Measurements from ENCODE around the gene DQX1.

DNA sequence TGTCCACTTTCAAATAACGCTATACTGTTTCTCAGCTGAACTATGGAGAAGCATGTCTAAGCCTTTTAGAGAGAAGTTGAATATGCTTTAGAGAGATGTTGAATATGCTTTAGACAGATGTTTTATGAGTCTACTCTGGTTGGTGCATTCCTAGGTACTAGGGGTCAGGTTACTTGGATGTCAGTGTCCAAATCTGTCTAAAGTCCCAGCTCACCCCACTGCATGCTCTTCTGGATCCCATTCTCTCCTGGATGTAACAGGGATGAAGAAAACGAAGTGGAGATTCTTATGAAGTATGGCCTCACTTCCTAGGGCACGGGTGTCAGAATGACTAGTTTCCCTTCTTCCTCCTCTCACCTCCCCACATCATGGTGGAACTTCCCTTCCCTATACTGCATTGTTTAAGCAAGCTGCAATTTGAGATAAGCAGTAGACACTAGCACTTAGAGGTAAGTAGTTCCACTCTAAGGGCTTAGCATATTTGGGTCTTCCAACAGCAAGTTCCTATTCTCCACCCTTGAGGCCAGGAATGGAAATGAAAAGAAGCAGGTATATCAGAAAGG is 29.8 kb downstream of the SLC4A5 start:
- PRO-cap: no peak

DNA sequence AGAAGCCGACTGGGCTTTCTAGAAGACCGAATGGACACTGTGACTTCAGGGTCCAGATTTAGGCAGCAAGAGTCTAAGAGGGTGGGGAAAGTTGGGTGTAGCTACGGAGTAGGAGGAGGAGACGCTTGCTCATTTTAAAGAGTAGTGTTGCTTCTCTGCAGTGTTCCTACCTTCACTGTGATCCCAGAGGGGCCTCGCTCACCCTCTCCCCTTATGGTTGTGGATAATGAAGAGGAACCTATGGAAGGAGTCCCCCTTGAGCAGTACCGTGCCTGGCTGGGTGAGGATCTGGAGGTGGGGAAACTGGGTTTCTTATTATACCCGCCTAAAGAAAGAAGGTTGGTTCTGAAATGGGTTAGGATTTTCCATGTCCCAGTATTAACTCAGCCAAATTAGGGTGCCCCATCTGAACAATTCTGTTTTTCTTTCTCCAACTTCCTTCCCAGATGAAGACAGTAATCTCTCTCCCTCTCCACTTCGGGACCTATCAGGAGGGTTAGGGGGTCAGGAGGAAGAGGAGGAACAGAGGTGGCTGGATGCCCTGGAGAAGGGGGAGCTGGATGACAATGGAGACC is 857 bp downstream of the INO80B start:
- PRO-cap: no peak

DNA sequence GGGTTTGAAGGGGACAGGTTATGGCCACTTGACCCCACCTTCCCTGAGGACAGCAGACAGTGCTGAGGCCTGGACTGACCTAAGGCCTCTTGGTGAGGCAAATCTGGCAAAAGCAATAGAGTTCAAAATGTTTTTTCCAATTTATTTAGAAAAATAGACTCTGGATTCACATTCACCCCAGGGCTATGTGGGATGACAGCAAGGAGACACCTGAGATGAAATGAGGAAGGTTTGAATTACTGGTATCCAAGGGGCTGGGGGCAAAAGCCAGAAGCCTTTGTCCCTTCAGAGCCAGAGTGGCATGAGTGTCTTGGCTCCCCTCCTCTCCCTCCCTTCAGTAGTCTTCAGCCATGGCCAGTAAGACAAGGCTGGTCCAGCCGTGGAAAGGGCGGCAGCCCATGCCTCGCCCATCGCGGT is 2.7 kb downstream of the WBP1 start:
- PRO-cap: no peak

DNA sequence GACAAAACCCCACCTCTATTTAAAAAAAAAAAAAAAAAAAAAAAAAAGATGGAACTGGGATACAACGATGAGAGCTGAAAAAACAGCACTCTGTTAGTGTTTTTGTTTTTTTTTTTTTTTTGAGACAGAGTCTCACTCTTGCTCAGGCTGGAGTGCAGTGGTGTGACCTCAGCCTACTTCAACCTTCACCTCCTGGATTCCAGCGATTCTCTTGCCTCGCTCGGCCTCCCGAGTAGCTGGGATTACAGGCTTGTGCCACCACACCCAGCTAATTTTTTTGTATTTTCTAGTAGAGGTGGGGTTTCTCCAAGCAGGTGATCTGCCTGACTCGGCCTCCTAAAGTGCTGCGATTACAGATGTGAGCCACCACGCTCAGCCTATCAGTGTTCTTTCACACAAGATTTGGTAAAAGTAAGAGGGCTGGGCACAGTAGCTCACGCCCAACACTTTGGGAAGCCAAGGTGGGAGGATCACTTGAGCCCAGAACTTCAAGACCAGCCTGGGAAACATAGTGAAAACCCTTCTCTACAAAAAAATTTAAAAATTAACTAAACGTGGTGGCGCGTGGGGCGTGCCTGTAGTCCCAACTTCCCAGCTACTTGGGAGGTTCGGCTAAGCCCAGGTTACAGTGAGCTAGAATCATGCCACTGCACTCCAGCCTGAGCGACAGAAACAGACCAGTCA is 1.2 kb downstream of the MRPL53 start:
- PRO-cap: no peak

DNA sequence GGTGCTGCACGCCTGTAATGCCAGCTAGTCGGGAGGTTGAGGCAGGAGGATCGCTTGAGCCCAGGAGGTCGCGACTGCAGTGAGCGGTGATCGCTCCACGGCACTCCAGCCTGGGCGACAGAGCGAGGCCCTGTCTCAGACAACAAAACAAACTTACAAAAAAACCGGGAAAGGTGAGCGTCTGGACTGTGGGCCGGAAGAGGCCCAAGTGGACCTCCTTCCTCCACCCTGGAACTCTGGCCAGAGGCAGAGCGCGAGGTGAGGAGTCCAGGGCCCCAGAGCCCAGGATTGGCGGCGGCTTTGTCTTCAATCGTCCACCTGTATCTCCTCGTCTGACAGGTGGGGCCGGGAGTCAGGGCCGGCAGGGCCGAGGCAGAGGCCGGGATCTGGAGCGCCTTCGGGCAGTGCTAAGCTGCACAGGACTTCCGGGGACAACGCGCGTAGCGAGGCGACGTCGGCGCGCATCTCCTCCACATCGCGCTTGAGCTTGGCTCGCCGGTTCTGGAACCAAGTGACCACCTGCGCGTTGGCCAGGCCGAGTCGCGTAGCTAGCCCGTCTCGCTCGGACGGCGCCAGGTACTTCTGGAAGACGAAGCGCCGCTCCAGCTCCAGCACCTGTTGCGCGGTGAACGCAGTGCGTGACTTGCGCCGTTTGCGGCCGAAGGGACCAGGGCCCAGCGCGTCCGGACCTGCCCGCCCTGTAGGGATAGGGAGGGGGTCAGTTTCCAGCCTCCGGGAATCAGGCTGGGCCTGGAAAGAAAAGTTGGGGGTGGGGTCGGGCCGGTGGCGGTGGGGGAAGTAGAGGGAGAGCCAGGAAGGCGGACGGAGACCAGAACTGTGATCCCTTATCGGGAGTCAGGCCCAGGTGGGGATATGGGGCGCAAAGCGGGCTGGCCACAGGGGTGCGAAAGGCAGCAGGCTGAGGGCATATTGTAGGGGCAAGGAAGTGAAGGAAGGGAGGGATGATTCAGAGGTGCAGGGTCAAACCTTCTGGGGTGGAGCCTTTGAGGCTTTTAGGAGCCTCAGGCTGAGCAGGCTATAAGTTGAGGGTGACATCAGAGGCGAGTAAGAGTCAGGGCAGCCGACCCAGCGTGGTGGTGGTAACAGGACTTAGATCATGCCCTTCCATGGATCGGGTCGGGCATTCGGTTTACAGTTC is 1.4 kb downstream of the LBX2 start:
- PRO-cap: no peak

DNA sequence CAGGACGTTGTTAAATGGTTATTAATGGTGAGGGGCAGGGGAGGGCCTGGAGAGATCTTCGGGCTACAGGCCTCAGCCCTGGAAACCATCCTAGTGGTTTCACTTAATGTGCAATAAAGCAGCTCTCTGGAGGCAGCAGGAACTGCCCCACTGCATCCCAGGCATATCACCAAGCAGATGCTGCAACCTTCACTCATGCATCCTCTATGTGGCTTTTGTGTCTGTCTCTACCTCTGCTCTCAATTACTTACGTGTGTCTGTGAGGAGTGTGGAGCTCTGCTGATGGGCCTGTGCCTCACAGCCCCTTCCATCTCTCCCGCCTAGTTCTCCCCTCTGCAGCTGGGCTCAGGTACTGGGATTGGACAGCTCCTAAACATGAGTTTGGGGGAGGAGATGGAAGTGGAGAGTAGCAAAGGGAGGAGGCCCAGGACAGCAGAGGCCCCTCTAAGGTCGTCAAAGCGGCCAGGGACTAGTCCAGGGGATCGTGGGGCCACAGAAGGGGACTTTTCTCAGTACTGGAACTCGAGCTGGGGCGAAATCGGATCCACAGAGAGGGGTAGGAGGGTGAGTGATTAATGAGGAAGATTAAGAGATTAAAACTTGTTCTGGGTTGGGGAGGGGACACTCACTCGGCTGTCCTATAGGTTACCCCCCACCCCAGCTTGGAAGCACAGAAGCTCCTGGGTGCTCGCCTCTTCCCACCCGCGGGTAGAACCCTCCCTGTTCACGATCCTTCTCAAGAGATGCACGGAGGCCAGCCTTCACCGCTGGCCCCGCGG is 2.0 kb upstream of the LBX2 start:
- PRO-cap: no peak

DNA sequence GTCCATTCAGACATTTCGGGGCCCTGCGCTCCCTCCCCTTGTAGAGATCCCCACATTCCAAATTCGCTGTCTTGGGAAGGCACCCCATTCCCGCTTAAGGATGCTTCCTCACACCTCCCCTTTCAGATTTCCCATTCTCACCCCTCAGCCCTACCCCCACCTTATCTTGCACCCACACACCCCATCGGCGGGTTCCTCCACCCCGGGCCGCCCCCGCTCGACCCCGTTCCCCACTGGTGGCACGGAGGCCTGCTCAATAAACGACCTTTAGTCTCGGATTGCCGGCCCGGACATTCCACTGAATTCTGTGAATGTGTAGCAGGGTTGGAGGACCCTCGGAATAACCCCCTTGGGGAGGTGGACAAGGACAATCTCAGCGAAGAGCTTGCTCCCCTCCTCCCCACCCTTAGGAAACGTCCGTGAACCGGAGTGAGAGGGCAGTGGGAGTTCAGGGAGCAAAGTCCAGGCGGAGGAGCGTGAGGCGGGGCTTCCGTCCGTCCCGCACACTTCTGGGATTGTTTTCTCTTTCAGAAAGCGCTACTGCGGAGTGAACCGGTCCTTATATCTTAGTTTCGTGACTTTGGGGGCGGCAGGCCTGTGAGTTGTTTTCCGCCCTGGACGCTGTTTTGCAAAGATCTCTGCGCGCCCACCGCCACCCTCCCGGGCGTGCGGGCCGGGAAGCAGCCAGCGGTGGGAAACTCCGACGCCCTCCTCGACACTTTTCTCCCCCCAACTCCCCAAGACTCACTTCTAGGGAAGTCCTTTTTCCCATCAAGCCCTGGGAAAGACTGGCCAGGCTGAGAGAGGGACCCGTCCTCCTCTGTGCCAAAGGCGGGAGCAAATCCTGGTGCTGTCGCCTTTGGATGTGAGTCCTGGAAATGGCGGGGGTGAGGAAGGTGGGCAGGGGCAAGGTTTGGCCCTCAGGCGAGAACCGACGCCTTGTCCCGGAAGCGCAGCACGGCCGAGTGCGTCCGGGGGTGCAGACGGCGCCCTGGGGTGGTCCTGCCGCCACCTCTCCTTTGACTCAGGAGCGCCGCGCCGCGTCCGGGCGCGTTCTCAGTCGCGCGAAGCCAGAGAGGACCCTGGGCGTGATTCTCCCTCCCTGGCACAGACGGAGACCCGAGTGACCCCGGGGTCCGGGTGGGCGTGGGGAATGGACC is 3.1 kb upstream of the LBX2 start:
- PRO-cap: no peak

GRCh38 chr2:74525983-74526772 is at the start of gene DQX1:
TSS of gene DQX1 (minus strand) at chr2:74526231.
- PRO-cap: no peak

- PRO-cap: no peak
These were observed 3.0 kb downstream of the HTRA2 start for GRCh38 chr2:74532438-74533512.

GRCh38 chr2:74554931-74555998 is 745 bp downstream of the DOK1 start:
- PRO-cap: unidirectional peak, minus-strand start at chr2:74555123

DNA sequence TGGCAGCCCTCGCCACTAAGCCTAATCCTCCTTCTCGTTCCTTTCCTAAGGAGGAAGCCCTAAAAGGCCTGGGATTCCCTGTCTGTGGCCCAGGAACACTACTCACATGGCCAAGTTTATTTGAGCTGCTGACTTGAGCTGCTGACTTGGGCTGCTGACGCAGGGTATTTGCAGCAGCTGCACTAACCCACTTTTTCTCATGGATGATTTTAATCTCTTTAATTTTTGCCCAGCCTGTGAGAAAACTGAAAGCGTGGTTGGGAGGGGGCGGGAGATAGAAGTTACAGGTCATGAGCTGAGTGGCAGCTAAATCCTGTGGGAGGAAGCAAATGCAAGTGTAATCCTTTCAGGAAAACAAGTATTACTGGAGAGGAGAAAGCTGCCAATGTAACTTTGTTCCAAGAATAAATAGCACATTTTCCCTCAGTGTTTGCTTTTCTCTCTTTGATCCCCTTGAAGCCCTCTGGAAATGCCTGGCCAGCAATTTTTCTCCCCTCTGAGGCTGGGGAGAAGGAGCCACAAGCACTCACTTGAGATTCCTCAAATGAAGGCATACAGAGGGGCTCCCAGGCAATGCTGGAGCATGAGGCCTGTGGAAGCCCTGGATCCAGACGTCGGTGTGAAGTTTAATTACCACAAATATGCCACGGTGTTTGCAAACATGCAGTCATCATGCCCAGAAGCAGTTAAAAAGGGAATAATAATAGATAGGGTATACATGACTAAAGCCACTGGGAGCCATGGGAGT is 10.3 kb upstream of the EVA1A start:
- PRO-cap: no peak

DNA sequence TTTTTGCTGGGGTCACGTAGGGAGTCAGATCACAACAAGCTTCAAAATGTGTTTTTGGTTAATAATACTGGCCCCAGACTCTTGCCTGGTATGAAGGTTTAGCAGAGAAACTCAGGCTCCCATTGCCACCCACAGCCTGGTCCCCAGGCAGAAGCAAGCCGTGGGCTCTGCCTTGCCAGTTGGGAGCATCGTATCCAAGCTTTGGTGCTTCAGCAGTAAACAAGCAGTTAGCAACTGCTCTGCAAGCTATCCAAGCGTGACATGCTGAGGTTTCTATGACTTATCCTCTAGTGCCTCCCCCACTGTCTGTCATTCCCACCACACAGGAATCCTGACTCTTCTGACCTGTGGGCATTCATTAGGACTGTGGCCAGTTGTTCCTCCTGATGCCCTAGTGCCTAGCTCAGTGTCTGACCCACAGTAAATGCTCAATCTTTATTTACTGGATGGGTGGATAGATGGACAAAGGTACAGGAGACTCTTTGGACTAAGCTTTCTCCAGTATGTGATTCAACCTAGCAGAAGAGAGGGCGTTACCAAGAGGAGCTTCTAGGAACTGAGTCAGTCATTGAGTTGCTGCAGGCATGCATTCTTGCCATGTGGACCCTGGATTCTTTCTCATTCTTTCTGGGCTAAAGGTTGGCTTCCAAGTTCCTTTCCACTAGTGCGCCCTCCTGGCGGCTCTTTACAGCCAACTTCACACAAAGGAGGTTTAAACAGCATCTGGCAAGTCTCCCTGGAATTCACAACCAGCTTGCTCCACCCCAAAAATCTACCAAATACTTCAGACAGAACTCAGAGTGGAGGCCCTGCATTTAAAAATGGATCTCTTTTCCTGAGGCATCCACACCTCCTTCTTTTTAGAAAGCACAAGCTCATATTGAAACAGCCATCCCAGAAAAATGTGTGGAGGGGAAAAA is 40.6 kb upstream of the MRPL19 start:
- PRO-cap: bidirectional peak, plus-strand start at position 561 of the sequence, minus-strand start at position 203 of the sequence; bidirectional peak, plus-strand start at position 787 of the sequence, minus-strand start at position 620 of the sequence

DNA sequence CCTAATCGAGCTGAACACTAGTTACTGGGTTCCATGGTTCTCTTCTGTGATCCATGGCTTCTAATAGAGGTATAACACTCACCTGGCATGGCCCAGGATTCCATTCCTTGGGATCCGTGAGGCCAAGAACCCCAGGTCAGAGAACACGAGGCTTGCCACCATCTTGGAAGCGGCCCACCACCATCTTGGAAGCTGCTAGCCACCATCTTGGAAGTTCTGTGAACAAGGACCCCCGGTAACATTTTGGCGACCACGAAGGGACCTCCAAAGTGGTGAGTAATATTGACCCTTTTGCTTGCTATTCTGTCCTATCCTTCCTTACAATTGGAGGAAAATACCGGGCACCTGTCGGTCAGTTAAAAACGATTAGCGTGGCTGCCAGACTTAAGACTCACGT is 161.5 kb upstream of the GCFC2 start:
- PRO-cap: no peak

GRCh38 chr2:76781212-76782024 is 740.8 kb downstream of the LRRTM4 start:
- PRO-cap: no peak

- PRO-cap: no peak
These were observed 360.3 kb upstream of the REG3G start for GRCh38 chr2:78665225-78665591.

DNA sequence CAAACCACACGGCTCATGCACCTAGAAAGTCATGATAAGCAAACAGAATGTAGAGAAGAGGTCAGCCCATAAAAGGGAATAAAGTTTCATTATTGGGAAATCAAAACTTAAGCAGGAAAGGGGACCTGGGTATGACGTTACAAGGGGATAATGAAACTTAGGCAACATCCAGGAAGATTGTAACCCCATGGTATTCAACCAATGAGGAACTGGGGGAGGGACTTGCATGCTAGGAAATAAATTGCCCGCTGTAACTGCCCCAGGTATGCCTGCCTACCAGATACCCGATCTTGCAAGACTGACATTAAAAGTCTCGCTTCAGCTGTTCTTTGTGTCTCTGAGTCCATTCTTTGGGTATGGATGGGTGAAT is 1679.0 kb downstream of the SUCLG1 start:
- PRO-cap: no peak

- PRO-cap: no peak
These were observed 1668.6 kb downstream of the SUCLG1 start for GRCh38 chr2:82790272-82791153.

- PRO-cap: no peak
These were observed 162.0 kb downstream of the SUCLG1 start for GRCh38 chr2:84297132-84297461.

DNA sequence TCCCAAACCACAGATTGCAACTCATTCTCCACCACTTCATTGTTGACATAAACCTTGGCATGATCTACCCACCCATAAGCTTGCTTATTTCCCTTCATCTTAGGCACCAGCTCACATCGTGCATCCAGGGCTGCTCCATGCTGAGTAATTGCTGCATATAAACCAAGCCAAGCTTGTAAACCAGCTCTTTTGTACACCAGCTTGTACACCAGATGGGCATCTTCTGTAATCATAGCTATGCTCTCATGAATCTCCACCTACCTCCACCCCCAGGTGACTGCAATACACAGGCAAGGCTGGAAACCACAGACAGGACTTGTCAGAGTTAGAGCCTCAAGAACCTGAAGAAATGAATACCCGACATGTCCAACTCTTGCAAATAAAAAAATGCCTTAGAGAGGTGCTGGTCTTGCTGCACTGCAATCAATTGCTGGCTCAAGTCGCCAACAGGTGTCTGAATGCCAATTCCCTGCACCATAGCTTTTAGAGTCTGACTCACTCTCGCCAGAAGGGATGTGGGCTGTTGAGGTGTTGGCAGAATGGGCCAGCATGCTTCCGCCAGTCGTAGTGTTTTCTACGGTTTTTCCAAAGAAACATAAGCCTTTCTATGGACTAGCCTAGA is 31.4 kb downstream of the TRABD2A start:
- PRO-cap: no peak

GRCh38 chr2:84906949-84907767 is 1.7 kb downstream of the TMSB10 start:
- PRO-cap: bidirectional peak, plus-strand start at chr2:84907405, minus-strand start at chr2:84907173